Kidney (tissue), 2 donors: ENCODE data around the genes TP53TG3F, MYLK3 and ITFG1.

DNA sequence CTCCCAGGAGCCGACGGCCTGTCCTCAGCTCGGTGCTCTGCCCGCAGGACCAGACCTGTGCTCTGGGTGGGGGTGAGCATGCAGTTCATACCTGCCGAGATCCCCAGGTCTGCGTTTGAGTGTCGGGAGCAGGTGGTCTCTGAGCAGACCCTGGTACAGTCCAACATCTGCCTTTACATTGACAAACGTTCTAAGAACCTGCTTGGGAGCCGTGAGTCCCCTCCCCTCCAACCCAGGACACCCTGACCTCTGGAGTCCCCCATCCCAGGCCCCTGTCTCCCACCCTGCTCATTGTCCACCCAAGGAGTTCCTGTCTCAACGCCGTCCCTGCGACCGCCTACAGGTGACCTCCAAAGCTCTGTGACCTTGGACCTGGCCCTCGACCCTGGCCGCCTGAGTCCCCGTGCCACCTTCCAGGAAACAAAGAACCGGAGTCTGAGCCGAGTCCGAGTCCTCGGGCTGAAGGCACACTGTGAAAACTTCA lies 16.4 kb downstream of the ITGAX start:
- PRO-cap: no peak
- RRBS: 52% methylated on average over 4 of the region's 20 CpGs

DNA sequence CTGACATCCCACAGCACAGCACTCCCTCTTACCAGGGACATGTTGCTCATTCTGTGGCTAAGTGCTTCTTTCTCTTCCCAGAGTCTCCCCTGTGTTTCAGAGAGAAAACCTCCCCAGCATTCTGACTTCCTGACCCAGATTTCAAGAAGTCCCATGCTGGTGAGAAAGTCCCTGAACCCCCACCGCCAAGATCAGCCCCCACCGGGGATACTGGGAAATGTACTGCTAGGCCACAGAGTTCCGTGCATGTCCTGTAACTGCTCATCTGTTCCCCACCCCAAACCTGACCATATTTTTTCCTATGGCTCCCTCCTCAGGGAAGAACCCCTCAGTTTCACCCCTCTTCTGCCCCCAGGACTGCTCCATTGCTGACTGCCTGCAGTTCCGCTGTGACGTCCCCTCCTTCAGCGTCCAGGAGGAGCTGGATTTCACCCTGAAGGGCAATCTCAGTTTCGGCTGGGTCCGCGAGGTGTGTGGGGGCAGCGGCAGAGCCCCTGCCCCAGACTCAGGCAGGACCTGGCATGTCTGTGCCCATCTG lies 4.6 kb downstream of the COX6A2 start:
- PRO-cap: no peak
- RRBS: no CpG with 5 or more reads among the region's 10 CpGs

DNA sequence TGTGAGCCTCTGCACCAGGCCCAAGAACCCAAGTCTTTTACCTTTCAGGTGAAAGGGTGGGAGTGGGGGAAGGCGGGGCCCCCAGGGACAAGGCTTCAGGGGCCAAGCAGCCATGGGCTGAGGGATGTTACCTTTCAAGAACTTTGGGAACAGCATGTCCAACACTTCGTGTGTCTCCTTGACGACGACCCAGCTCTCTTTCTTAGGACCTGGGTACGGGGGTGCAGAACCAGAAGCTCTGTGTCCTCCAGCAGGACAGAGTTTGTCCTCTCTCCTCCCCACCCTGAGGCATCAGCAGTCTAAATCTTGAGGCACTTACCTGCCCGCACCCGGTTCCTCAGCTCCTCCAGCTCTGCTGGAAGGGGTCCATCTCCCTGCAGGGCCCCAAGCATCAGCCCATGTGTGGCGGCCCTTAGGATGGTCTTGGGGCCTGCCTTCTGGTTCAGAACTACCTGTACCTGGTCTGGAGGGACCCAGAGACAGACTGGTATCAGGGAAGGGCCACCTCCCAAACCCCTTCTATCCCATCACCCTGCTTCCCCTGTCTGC lies 9.0 kb downstream of the SLC5A2 start:
- PRO-cap: unidirectional peak, minus-strand start at position 200 of the sequence
- RRBS: no CpG with 5 or more reads among the region's 8 CpGs

DNA sequence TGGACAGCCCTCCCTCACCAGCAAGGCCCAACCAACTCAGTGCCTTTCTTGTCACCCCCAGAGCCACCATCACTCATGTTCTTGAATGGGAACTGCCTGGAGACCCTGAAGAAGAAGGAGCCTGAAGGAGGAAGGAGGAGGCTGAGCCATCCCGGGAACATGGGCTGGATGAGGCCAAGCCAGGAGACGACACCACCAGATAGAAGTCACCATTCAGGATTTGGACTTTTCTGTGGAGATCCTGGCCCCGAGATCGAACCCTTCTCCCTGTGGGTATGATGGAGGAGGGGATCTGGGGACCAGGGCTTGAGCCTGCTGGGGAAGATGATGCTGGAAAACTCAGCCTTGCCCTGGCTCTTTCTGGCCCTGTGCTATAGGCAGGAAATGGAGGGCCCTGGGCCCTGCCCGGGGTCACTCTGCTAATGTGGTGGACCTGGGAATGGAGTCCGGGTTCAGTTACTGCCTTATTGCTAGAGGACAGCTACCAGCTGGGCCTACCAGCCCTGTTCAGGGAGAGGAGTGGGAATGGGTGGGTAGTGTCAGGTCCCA lies 9.9 kb upstream of the KRBOX5 start:
- PRO-cap: no peak
- RRBS: 100% methylated on average over 2 of the region's 6 CpGs

GRCh38 chr16:31715430-31716095 lies 2.5 kb downstream of the KRBOX5 start:
- PRO-cap: no peak
- RRBS: no CpG with 5 or more reads among the region's 4 CpGs

GRCh38 chr16:33459415-33459818 lies at the start of gene TP53TG3F:
TP53TG3F (plus strand) TSS chr16:33459612.
- PRO-cap: no peak
- RRBS: no CpG with 5 or more reads among the region's 25 CpGs

GRCh38 chr16:35336641-35337125 lies 1877.3 kb downstream of the TP53TG3F start:
- PRO-cap: no peak
- RRBS: no CpG with 5 or more reads among the region's 3 CpGs

DNA sequence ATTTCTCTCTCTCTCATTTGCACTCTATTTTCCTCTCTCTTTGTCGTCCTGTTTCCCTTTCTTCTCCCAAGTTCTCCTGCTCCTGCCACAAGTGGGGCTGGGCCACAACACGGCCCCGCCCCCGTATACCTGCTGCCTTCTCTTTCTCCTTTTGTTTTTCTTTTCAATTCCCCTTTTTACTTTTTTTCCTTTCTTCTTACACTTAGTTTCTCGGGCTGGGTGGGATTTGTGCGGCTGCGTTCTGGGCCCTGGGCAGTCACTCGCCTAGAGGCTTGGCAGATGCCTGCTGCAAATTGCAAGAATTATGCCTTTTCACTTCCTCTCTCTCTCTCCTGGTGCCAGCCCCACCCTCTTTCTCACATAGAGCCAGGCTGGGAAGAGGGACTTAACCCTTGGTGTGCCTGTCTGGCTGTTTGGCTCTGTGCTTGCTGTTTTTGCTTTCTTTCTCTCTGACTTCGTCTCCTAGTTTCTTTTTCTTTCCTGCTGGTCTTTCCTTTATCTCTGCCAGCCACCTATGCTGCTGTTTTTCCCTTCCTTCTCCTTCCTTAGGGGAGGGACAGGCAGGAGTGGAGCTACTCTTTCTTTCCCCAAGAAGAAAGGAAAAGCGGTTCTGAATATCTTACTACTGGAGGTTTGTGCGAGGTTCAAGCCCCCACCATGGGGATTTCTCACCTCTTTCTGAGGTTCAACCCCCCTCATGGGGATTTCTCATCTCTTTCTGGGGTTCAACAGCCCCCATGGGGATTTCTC lies 2139.6 kb downstream of the TP53TG3F start:
- PRO-cap: no peak
- RRBS: no CpG with 5 or more reads among the region's 11 CpGs

DNA sequence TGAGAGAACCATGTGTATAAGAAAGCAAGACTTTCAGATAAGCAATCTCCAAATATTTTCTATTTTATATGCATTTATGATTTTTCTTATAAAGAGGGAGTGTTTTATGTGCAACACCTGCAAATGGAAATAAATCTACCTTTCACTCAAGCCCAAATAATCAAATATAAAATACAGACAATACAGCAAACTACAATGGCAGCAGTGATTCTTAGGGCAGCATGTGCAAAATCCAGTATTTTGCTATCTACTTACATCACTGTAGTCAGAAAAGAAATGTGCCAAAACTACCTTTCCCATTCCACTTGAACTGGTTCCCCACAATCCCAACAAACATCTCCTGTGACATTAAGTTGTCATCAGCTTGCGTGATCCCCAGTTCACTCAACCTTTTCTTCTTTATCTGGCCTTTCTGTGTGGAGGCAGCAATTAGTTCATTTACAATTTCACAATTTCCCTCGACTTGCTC lies 39.7 kb downstream of the SHCBP1 start:
- PRO-cap: no peak
- RRBS: no CpG with 5 or more reads among the region's 2 CpGs

- PRO-cap: no peak
- RRBS: no CpG with 5 or more reads among the region's 22 CpGs
Observed at GRCh38 chr16:46632884-46633462, 11.8 kb upstream of the SHCBP1 start.

DNA sequence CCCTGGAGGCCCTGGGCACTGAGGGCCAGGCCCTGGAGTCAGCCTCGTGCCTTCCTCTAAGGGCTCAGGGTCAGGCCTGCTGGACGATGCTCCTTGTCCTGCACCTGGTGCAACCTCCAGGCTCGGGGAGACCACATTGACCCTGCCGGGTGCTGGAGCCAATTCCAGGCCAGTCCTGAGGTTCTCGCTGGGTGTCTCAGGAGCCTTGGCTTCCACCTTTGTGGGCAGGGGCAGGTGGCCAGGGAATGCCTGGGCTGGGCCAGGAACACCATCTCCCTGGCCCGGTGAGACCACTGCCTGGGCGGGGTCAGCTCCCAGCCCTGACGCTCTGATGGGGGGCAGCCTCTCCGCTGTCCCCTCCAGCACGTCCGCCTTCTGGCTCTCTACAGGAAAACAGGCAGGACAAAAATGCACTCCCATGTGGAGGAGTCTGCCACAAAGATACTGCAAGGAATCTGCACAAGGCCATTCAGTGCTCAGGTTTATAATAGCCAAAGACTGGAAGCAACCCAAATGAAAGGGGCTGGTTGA lies 10.3 kb downstream of the MYLK3 start:
- PRO-cap: no peak
- RRBS: 83% methylated on average over 1 of the region's 11 CpGs

DNA sequence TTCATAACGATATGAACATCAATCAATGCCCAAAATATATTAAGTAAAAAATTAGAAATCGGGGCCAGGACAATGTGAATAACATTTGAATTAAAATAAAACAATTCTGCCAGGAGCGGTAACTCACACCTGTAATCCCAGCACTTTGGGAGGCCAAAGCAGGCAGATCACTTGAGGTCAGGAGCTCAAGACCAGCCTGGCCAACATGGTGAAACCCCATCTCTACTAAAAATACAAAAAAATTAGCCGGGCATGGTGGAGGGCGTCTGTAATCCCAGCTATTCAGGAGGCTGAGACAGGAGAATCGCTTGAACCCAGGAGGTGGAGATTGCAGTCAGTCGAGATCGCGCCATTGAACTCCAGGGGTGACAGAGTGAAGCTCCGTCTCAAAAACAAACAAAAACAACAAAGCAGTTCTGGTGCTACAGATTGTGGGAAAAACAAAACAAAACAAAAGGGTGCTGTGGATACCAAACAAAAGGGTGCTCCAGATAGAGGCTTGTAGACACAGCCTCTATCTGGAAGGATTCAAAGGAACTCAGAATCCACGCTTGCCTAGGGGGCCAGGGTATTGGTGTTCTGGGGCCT lies 2.7 kb downstream of the MYLK3 start:
- PRO-cap: no peak
- RRBS: no CpG with 5 or more reads among the region's 11 CpGs

DNA sequence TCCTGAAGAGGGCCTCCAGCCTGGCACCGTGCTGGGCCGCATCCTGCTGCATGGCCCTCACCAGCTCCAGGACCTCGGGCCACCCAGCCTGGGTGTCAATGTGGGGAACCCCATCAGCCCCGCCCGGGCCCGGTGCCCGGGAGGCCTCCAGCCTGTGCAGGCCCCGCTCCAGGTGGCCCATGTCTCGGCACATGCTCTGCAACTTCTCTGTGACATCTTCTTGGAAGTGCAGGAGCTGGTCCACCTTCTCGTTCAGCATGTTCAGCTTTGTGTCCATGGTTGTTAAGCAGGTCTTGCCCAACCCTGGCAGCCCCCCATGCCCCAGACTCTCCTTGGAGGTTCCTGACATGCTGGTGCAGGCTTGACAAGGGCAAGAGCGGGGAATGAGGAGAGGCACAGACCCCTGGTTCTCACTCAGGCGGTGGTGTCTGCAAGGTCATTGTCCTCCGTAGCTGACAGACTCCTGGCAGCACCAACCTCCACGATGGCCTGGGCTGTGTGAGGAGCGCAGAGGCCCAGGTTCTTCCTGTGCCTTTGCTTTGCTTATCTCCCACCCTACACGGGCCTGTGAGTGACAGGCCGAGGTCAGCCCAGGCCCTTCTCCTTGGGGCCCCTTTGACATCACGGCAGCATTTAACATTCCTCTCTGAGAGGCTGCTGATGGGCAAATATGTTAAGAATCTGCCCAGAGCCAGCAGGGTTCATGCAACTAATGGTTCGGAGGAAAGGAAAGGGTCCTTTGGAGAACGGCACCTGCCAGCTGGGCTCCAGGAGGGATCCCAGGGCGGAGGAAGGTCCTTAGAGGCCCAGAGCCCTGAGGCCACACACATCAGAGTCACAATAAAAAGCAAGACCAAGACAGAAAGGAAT lies at the start of gene MYLK3:
MYLK3 (minus strand) TSS at position 500 of the 870 bp plus-strand sequence.
- PRO-cap: no peak
- RRBS: no CpG with 5 or more reads among the region's 21 CpGs

DNA sequence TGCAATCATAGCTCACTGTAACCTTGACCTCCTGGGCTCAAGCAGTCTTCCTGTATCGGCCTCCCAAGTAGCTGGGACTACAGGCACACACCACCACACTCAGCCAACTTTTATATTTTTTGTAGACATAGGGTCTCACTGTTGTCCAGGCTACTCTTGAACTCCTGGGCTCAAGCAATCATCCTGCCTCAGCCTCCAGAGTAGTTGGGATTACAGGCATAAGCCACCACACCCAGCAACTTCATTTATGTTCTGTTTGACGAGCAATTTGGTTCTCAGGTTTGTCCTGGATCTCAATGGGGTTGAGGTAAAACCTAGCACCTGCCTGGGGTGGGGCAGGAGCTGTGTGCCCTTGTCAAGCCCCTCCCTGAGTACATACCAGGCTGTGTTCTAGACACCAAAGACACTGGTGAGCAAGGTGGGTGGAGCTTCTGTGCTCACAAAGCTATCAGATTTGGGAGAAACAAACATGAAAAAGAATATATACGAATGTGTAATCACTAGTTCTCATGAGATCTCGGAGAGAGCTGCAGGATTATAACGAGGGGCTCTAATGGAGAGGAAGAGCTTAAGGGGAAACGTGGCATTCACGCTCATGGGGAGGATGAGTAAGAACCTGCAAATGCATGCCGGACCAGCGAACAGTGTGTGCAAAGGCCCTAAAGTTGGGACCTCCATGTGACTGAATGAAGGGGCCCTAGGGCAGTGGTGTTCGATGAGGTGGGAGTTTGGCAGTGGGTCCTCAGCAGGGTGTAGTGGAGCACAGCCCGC lies 19.4 kb downstream of the GPT2 start:
- PRO-cap: no peak
- RRBS: no CpG with 5 or more reads among the region's 11 CpGs

DNA sequence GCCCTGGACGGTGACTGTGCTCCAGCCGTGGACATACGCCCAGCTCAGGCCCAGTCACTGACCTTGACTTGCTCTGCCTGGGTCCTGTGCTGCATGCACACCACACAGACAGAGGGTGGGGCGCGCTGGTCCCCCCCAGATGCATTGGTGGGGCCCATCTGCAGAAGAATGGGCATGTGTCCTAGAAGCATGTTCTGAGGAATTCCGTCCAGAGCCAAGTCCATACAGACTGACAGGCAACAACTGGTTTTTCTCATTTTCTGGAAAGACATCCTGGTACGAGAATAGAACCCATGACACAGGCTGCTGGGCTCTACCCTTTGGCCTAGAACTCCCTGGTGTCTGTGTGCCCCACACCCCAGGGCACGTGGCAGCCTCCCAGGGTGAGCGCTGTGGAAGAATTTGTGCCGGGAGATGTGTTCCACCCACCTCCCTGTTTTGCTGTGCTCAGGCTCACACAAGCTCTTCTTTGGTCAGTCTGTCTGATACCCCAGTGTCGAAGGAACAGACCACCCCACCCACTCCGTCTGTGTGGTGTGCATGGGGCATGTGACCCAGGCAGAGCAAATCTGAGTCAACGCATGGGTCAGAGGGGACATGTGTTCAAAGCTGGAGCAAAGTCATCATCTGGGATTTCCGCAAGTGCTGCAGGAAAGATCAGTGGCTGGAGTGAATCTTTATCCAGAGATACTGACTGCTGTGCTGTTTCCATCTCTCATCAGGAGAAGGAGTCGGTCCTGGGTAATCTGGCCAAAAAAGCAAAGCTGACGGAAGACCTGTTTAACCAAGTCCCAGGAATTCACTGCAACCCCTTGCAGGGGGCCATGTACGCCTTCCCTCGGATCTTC lies 39.7 kb downstream of the GPT2 start:
- PRO-cap: no peak
- RRBS: no CpG with 5 or more reads among the region's 18 CpGs

GRCh38 chr16:46932700-46933309 lies 40.7 kb downstream of the DNAJA2 start:
- PRO-cap: no peak
- RRBS: no CpG with 5 or more reads among the region's 15 CpGs

- PRO-cap: no peak
- RRBS: no CpG with 5 or more reads among the region's 22 CpGs
Observed at GRCh38 chr16:47141581-47142200, 2.1 kb downstream of the NETO2 start.

DNA sequence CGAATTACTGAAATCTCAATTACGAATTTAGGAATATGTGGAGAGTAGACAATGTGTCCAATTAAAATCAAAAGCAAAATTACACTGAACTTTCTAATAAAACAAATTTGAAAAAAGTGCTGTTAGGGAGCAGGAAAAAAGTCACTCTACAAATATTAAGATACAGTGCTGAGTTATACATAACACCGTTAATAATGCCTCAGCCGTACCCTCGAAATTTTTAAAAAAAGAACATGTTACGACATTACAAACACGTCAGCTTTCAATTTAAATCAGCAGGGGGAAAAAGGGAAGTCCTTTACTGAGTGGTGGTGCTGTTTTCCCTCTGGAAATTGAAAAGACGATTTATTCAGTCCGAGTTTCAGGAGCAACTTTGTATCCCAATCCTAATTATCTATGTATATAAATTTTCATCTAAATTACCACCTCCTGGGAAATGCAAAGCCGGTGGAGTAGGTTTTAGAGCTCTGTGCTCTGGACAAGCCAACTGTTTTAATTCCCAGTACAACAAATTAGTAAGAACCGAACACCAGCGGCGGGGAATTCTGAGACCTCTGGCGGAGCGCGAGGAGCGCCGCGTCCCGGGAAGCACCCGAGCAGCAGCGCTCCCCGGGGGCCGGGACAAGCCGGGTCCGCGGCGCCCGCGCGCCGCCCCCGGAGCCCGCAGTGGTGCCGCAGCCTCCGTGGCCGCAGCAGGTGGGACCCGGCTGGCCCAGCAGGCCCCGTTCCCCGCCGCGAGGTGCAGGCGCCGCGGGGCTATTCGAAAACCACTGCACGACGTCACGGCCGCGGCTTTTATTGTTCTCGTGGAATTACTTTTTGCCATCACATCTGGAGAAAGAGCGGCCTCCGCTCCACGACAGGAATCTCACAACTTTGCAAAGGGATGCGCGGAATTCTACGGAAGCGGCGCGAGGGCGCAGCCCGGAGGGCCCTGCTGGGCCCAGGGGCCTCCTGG lies 1.1 kb downstream of the NETO2 start:
- PRO-cap: no peak
- RRBS: 2% methylated on average over 15 of the region's 63 CpGs

DNA sequence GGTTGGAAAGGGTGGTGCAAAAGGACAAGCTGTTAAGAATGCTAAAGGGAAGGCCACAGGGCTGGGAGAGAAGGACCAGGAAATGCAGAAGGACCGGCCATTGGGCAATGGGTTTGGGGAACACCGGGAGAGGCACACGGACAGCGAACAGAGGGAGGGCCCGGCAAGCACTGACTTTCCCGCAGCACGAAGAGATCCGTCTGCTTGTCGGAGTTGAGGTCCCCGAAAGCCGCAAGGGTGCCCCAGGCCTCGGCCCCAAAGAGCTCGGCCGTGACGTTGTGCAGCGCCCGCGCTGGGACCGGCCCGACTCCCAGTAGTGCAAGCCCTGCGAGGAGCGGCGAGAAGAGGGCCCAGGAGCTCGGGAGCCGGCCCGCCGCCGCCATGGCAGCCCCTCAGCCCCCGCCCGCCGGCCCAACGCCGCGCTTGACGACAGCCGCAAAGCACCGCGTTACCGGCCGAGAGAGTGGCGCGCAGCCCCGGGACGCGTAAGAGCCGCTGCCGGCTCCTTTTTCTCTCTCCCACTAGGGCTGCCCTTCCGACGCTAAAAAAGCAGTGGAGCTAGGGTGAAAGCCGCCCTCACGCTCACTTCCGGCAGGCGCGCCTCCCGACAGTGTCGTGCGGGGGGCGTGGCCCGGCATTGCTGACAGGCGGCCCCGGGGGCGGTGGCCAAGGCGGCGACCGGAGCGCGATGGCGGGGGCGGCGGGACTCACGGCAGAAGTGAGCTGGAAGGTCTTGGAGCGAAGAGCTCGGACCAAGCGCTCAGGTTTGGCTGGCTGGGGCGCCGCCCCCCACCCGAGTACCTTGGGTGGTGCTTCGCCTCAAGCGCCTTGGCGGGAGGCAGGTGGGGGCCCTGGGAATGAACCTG lies at the start of gene ITFG1:
ITFG1 (minus strand) TSS at position 401 of the 866 bp plus-strand sequence.
- PRO-cap: bidirectional peak, plus-strand start at position 669 of the sequence, minus-strand start at position 416 of the sequence
- RRBS: 3% methylated on average over 35 of the region's 80 CpGs

- PRO-cap: no peak
- RRBS: no CpG with 5 or more reads among the region's 3 CpGs
Observed at GRCh38 chr16:47663493-47663938, 202.4 kb downstream of the PHKB start.